Mesenchymal stem cell of Wharton's jelly (primary cell): ENCODE measurements around a stretch of chr3.

DNA sequence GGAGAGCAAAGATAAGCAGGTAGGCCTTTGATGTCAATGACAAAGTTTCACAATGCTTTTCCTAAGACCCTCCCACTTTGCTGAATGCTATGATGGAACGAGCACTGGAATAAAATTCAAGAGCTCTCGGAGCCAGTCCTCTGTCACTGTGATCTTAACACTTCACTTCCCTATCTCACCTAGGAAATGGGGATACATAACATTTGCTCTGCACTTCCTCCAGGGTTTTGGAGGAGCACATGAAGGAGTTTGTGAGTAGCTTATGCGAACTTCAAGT lies 39.8 kb upstream of the UMPS start:
- CAGE, long polyA plus RNA, result no peak

- CAGE, long polyA plus RNA, result no peak
Measured at GRCh38 chr3:124860417-124861155, 26.6 kb downstream of the ITGB5 start.

DNA sequence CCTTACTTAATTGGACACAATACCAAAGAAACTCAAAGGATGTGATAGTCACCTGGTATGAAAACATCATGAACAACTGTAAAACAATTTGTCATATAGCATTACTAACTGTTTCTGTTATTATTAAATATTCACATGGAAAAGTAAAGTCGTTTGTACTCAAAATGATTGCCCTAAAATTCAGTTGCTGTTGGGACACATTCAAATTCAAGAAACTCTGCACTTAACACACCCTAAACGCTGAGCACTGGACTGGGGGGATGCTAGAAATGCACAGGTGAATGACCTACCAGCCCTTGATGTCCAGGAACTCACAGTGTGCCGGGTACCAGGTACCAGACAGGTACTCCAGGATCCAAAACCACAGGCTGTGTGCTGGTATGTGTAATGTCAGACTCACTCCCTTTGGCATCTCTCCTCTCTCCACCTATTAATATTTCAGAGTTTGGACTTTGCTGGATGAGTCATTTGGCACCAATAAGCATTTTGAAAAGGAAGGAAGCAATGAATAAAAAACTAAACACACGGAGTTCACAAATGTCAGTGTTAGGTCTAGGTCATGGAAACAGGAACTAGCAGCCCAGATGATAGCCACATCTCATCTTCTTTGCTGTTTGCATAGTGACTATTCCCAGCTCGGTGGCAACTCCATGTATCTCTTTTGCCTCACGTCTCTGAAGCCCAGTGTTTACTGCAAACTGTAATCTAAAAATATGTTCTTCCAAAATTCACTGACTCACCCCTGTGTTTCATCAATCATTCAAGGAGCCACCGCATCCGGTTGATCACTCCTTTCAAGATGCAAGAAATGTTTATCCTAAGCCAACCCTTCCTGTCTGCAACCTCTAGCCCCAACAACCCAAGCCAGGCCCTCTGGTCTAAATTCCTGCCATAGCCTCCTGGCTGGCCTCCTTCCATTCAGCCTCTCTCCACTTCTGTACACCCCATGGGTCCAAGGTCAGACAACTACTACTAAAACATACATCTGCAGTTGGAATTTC lies 8.6 kb downstream of the ITGB5 start:
- CAGE, long polyA plus RNA, result no peak

GRCh38 chr3:125002165-125002816 lies 53.5 kb downstream of the HEG1 start:
- CAGE, long polyA plus RNA, result no peak

- CAGE, long polyA plus RNA, result no peak
Measured at GRCh38 chr3:125003226-125004132, 52.3 kb downstream of the HEG1 start.

- CAGE, long polyA plus RNA, result no peak
Measured at GRCh38 chr3:125148090-125148289, 64.6 kb downstream of the SLC12A8 start.

GRCh38 chr3:125212893-125213387 lies 392 bp upstream of the SLC12A8 start:
- CAGE, long polyA plus RNA, result no peak

DNA sequence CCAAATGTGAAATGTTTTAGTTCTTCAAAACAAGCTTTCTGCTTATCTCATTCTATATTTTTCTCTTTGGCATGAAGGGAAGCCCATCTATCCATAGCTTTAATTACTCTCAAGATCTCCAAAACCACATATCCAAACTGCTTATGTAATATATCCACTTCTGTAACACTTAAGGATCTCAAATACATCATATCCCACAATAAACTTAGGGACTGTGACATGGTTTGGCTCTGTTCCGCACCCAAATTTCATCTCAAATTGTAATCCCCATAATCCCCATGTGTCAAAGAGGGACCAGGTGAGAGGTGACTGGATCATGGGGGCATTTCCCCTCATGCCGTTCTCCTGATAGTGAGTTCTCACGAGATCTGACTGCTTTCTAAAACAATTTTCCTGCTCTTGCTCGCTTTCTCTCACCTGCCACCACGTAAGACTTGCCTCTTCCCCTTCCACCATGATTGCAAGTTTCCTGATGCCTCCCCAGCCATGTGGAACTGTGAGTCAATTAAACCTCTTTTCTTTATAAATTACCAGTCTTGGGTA lies 32.5 kb upstream of the SLC12A8 start:
- CAGE, long polyA plus RNA, result no peak

GRCh38 chr3:125362057-125362926 lies 12.8 kb downstream of the ZNF148 start:
- CAGE, long polyA plus RNA, result no peak

DNA sequence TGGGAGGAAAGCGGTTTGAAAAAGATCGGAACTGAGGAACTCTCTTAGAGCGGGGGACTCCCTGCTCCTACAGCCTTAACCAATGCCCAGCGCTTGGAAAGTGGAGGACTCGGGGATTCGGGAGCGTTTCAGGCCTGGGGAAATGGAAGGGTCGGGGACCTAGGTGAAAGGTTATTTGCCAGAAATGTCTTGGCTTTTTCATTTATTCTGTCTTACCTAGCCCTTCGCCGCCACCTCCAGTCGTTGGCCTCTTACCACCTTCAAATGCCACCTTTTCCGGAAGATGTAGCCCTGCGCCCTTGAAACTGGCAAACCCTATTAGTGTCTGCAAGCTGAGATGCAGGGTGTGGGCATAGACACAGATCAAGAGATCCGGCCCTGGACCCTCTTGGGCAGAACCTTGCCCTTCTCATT lies 424 bp upstream of the ZNF148 start:
- CAGE, long polyA plus RNA, result no peak

DNA sequence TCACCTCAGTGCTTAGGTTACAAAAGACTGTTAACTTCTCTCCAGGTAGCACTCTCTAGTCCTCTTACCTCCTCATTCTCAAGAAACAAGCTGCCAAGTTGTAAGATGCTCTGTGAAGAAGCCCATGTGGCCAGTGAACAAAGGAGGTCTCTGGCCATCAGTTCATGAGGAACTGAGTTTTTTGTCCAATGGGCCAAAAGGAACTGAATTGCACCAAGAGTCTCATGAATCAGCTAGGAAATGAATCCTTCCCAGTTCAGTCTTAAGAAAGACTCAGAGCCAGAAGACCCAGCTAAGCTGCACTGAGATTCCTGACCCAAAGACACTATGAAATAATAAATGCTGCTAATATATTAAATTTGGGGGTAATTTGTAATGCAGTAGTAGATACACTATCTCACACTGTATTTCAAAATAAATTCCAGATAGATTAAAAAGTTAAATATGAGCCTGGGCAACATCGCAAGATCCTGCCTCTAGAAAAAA lies 3.9 kb downstream of the OSBPL11 start:
- CAGE, long polyA plus RNA, result no peak

GRCh38 chr3:125647177-125648000 lies 52.1 kb upstream of the OSBPL11 start:
- CAGE, long polyA plus RNA, result no peak

- CAGE, long polyA plus RNA, result no peak
Measured at GRCh38 chr3:125800709-125801126, 168.3 kb upstream of the ROPN1B start.

DNA sequence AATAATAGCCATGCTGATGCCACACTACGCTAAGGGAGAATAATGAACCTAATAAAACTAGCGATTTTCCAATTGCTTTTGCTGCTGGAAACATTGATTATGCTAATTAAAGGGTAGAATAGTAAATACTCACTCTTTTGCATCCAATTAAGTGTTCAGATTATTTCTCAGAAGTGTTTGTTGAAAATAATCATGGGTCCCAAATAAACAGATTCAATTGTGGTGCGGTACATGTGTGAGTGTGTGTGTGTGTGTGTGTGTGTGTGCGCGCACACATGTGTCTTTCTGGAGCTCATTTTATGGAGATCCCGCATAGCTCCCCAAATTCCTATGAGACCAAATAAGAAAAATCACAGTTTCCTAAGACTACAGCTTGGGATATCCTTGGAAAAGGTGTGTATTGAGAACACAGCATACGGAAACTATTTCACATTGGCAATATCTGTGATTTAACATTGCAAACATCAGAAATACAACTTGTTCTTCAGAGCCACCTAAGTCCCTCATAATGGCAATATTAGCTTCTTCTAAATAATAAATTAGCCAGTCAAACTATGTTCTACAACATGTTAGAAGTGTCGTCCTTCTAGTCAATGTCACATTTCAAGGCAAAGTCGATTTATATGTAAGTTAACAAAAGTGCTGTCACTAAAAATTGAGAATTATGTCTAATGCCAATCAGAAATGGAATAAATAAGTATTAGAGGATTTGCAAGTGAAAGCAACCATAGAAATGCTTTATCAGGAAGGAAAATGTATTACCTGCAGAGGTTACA lies 81.2 kb upstream of the ROPN1B start:
- CAGE, long polyA plus RNA, result no peak

- CAGE, long polyA plus RNA, result no peak
Measured at GRCh38 chr3:125972227-125972706, 3.3 kb downstream of the ROPN1B start.

- CAGE, long polyA plus RNA, result no peak
Measured at GRCh38 chr3:126186715-126187106, 6.3 kb upstream of the ALDH1L1 start.

- CAGE, long polyA plus RNA, result no peak
Measured at GRCh38 chr3:126208212-126209142, 28.1 kb upstream of the ALDH1L1 start.

- CAGE, long polyA plus RNA, result no peak
Measured at GRCh38 chr3:126487117-126487416, 11.4 kb upstream of the ZXDC start.

DNA sequence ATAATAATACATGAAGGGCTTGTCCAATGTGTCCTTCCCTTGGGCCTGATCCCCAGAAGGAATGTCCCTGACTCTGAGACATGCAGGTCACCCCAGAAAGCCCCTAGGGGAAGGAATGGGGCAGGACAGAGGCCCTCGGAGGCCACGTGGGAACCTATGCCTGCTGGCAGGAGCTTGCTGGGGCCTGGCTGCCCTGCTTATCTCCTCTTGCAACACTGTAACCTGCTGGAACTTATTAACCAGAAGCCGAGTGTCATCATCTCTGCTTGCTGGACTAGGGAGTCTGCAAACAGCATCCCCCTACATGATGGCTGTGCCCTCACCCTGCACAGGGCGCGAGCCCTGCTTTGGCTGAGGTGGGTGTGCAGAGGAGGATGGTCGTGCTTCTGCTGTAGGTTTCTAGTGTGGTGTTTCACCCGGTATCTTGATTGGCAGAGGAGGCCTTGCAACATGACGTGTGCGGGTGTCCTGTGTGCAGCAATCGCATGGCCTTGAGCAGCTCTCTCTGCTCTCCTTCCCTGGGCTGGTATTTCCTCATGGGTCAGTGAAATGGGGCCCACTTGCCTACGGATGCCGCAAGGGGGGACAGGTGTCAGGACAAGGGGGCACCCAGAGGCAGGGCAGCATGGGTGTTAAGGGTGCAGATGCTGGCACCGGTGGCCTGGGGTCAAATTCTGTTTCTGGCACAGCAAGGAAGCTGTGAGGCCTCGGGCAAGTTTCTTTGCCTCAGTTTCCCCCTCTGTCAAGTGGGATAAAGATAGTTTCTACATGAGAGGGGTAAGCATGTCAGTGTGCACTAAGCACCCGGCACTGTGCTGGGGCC lies 5.1 kb downstream of the CHST13 start:
- CAGE, long polyA plus RNA, result no peak

GRCh38 chr3:126750546-126751043 lies 46.6 kb downstream of the CHCHD6 start:
- CAGE, long polyA plus RNA, result no peak